Epithelial cell of alveolus of lung (primary cell): ENCODE results near the genes LEUTX, ZNF780B and HIPK4.

- RAMPAGE, long total RNA = no peak
- RRBS = no CpG with 5 or more reads among the region's 5 CpGs
Measured at GRCh38 chr19:39778559-39779096, at the start of gene LEUTX. TSS of gene LEUTX (plus strand) at chr19:39778854.

DNA sequence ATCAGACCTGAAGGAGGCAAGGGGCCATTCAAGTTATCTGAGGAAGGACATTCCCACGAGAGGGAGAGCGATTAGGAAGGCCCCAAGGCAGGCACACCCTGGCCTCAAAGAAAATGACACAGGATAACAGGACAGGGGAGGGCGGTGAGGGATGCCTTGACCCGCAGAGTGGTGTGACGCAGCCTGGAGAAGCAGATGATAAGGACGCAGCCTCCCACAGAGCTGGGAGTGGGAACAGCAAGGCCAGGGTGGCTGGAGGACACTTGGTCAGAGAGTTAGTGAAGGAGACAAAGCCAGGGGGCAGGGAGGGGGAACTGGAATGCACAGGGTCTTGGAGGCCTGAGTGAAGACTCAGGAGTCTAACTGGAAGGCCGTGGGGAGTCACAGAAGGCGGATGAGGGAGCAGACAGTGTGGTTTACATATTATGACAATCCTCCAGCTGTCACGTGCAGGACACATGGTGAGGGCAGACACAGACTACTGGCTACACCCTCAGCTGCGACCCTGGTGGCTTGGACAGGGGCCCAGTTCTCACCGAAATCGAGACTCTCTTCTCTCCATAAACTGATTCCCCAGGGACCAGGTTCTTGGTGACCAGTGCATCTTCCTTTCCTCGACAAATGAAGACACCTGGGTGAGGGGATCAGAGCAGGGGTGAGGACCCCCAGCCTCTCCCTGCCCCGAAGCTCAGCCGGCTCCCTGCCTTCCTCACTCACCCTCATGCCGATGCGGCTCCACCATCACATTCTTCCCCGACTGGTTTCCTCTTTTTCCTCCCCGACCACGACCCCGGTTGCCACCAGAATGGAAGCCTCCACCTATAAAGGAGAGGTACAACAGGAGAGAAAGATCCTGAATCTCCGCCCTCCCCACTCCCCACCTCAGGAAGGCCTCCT lies 6.0 kb upstream of the DYRK1B start:
- RAMPAGE, long total RNA = no peak
- RRBS = 91% methylated on average over 5 of the region's 22 CpGs

DNA sequence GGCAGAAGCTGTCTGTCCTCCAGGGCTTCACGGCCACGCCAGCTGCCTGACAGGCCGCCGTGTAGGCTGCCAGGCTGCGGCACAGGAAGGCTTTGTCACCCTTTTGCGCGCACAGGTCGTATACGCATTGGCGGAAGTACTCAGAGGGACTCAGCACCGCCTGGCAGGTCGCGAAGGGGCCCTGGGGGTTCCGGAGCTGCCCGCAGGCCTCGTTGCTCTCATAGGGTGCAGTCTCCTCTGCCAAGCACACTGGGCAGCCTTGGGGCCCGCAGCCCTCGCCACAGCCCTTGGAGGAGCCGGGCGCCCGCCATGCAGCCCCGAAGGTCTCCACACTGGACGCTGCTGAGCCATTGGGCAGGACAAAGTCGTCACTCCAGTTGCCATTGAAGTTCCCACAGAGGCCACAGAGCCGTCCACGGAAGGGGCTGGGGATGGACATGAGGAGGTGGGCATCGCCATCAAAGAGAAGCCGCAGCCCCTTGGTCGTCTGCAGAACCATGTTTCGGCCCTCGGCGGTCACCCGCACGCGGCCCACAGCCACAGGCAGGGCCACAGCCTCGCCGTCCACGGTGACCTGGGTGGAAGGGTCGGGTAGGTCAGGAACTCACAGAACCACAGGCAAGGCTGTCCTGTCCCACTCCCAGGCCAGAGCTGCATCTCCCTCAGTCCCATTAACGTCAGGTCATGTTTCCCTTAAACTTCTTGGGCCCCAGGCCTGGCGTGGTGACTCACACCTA lies 26.1 kb upstream of the FBL start:
- RAMPAGE, long total RNA = no peak
- RRBS = no CpG with 5 or more reads among the region's 41 CpGs

- RAMPAGE, long total RNA = no peak
- RRBS = no CpG with 5 or more reads among the region's 13 CpGs
Measured at GRCh38 chr19:39906065-39906359, 59.8 kb upstream of the FBL start.

GRCh38 chr19:39958926-39959568 lies 11.9 kb upstream of the PSMC4 start:
- RAMPAGE, long total RNA = no peak
- RRBS = no CpG with 5 or more reads among the region's 11 CpGs

DNA sequence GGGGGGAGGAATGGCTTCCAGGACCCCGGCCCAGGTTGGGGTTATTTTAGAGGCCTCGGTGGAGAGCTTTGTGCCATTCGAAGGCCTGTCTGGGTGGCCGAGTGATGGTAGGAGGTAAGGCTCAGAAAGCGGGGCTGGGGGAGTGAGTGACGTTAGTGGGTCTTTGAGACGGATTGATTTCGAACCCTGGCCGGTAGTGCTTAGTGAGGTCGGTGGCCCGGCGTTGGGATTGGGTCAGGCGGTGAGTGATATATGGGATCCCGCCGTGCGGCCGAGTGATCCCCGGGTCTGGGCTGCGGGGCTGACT lies 296 bp downstream of the PSMC4 start:
- RAMPAGE, long total RNA = no peak
- RRBS = 2% methylated on average over 9 of the region's 19 CpGs

GRCh38 chr19:40055483-40056645 lies at the start of gene ZNF780B:
TSS of gene ZNF780B (minus strand) at chr19:40056231.
- RAMPAGE, long total RNA = no peak
- RRBS = 3% methylated on average over 12 of the region's 55 CpGs

- RAMPAGE, long total RNA = no peak
- RRBS = no CpG with 5 or more reads among the region's 4 CpGs
Measured at GRCh38 chr19:40143630-40143924, 47.6 kb upstream of the MAP3K10 start.

- RAMPAGE, long total RNA = no peak
- RRBS = no CpG with 5 or more reads among the region's 22 CpGs
Measured at GRCh38 chr19:40224680-40225257, 1.7 kb downstream of the CCNP start.

DNA sequence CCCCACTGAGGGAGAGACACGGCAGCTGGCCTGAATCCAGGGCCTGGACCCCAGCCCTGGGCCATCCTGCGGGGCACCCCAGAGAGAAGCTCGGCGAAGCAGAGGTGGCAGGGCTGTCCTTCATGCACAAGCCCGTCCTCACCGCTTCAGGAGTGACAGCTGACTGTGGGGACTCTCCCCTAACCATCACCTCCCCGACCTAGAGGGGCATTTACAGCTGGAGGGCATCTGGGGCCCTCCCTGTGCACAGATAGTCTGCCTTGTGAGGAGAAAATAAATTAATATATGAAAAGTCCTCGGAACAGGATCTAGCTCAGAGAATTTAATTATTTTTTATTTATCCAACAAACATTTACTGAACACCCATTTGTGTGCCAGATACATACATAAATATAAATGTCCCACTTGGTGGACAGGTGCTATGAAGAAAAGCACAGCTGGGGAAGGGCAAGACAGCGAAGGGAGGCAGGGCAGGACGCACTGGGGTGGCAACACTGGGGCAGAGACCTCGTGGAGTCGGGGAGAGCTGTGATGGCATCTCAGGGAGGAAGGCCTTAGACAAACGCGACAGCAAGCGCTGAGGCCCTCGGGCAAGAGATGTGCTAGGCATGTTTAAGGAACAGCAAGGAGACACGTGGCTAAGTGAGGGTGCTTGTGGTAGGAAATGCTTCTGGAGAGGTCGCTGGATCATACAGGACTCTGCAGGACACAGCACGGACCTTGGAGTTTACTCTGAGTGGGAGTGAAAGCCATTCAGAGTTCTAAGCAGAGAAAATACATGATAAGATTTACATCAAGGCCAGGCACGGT lies 23.1 kb upstream of the CCNP start:
- RAMPAGE, long total RNA = no peak
- RRBS = no CpG with 5 or more reads among the region's 20 CpGs

DNA sequence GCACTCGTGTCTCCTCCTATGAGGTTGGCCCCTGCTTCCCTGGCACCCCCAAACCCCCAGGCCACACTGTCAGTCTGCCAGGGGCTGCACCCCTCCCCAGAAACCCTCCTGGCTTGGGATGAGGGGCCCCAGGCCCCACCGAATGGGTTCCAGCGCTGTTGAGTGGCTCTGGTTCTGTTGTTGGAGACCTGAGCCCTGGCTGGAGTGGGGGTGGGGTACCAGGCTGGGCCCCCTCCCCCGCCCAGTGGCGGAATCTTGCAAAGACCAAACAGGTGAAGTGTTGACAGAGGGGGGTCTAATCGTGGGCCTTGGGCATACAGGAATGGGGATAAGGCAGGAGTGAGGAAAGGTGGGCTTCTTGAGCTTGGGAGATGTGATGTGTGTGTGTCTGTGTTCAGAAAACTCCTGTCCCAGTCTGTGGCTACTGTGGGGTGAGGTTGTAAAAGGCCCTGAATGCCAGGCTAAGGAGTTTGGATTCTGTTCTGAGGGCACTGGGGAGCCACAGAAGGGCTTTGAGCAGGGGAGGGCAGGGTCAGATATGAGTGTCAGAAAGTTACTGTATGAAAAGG lies at the start of gene HIPK4:
TSS of gene HIPK4 (minus strand) at position 164 of the 569 bp plus-strand sequence.
- RAMPAGE, long total RNA = no peak
- RRBS = no CpG with 5 or more reads among the region's 6 CpGs

GRCh38 chr19:40578104-40578898 lies 1.6 kb downstream of the SHKBP1 start:
- RAMPAGE, long total RNA = no peak
- RRBS = no CpG with 5 or more reads among the region's 15 CpGs

- RAMPAGE, long total RNA = no peak
- RRBS = 9% methylated on average over 3 of the region's 24 CpGs
Measured at GRCh38 chr19:40594149-40595330, 6.6 kb upstream of the LTBP4 start.

GRCh38 chr19:40605133-40606039 lies 4.2 kb downstream of the LTBP4 start:
- RAMPAGE, long total RNA = no peak
- RRBS = 6% methylated on average over 14 of the region's 81 CpGs

GRCh38 chr19:40613868-40614541 lies 12.8 kb downstream of the LTBP4 start:
- RAMPAGE, long total RNA = no peak
- RRBS = 49% methylated on average over 5 of the region's 52 CpGs

- RAMPAGE, long total RNA = no peak
- RRBS = 0% methylated on average over 3 of the region's 32 CpGs
Measured at GRCh38 chr19:40634436-40634908, 33.3 kb downstream of the LTBP4 start.

GRCh38 chr19:40659526-40660017 lies 30.9 kb downstream of the NUMBL start:
- RAMPAGE, long total RNA = no peak
- RRBS = no CpG with 5 or more reads among the region's 12 CpGs

DNA sequence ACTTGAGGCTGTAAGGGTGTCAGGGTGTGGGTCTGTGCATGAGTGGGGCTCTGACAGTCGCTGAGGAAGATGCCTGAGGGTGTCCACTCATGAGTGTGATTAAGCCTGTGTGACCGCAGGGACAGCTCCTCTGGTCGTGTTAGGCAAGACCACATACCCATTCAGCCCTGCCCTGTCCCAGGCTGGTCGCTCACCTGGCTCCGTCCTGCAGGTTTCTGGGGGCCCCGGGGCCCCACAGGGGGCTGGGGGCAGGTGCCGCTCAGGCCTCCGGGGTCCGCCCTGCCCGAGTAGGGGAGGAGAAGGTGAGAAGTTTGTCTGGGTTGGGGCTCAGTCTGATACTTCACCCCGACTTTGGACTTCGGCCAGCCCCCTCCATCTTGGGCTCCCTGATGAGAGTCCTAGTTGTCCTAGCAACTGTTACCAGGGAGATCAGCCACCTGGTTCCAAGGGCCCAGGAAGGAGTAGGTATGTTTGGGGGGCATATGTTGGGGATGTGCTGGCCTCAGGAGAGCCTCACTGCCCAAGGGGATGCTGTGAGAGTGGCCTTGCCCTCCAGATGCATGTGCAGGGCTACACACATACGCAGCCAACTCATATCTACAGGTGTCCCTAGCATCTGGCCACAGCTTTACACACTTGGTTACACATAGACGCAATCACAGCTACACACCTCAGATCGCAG lies 3.6 kb downstream of the NUMBL start:
- RAMPAGE, long total RNA = no peak
- RRBS = 92% methylated on average over 3 of the region's 15 CpGs

DNA sequence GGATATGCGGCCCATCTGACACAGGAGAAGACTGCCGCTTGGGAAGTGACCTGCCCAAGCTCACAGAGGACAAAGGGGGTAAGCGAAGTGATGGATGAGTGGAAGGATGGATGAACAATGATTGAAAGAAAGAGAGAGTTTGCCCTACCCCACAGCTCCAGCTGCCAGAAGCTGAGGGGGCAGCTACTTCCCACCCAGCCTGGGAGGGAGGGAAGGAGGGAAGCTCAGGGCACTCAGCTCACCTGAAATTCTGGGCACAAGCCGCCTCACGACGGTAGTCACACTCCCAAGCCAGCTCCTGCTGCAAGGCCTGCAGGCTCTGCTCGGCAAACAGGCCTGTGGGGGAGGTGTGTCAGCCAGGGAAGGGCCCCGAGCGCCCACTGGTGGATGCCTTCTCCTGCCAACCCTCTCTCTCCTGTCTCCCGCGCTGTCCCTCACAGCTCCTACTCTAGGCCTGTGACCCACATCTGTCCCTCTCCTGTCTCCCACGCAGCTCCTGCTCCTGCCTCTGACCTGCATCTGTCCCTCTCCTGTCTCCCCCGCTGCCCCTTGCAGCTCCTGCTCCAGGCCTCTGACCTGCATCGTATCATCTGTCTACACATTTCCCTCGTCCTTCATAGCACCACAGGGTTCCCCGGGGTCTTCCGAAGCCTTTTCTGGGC lies 12.0 kb upstream of the NUMBL start:
- RAMPAGE, long total RNA = no peak
- RRBS = no CpG with 5 or more reads among the region's 17 CpGs

DNA sequence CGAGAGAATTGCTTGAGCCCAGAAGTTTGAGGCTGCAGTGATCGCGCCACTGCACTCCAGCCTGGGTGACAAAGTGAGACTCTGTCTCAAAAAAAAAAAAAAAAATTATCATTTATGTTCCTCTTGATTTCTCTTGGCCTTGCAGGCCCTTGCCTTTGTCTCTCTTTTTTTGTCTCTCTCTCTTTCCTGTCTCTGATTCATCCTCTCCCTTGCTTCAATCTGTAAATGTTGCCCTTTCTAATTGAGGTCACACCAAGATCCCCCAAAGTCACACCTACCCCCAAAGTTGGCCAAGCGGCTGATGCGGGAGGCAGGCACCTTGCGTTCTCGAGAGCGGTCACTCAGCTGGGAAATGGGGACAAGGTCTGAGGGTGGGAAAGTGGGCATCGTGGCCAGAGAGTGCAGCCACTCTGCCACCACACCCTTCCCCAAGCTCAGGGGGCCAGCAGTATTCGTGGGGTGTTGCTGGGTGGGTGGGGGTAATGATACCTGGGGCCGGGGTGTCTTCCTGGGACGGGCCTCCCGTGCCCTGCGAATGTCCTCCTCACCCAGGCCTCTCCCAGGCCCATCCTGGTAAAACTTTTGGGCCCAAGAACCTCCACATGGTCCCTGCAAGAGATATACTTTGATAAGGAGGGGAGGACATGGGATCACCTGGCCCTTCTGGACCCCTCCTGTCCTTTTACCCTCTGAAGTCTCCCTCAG lies 2.7 kb downstream of the COQ8B start:
- RAMPAGE, long total RNA = no peak
- RRBS = no CpG with 5 or more reads among the region's 14 CpGs